Liver (tissue), 9 donors: Measurements from ENCODE around the gene SH2D4B.

- PRO-cap, 5 experiments = no peak in any of the 5 experiments
- RAMPAGE, long total RNA, 2 experiments = no peak in any of the 2 experiments
- RRBS = no CpG with 5 or more reads among the region's 1 CpG
Observed at GRCh38 chr10:80322278-80322511, 32.7 kb upstream of the MAT1A start.

DNA sequence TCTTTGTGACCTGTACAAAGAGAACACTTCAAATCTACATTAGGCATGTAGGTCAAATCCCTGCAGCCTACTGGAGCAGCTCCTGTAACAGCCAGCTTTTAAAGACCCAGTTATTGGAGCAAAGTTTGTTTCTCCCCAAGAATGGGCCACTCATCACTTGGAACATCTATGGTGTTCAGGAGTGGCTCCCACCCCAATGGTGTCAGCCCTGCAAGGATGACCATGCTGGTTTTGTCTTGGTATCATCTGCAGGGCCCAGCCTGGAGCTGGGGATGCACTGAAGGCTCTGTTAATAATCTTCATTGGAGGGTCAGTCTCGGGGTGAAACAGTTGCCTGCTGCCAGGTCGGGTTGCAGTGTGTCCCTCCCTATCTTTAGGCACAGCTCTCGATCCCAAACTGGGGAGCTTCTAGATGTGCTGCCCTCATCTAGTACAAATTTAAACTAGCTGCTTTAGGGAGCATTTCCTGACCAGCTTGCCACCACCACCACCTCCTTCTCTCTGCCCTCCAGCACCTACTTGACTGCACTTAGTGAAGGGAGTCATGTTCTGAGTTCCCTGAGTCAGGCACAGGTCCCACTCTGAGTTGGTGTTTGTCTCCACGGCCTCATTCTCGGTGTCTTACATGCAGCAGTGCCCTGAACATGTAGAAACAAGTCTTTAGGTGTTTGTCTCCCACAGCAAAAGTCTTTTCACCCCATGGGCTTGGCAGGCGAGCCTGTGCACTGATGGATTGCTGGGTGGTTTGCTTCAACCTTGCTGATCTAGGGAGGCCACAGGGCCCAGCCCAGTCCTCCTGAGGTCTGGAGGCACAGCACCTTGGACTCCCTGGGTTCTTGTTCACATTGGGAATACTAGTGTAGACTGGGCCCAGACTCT lies 16.7 kb downstream of the TSPAN14 start:
- PRO-cap, 5 experiments = no peak in any of the 5 experiments
- RAMPAGE, long total RNA, 2 experiments = no peak in any of the 2 experiments
- RRBS = no CpG with 5 or more reads among the region's 6 CpGs

GRCh38 chr10:80517154-80518113 lies 20.3 kb upstream of the SH2D4B start:
- PRO-cap, 5 experiments = peak in 1 of 5 experiments; most common plus-strand start chr10:80517647 (in 1); most common minus-strand start chr10:80517460 (in 1)
- RAMPAGE, long total RNA, 2 experiments = no peak in any of the 2 experiments
- RRBS = no CpG with 5 or more reads among the region's 23 CpGs

- PRO-cap, 5 experiments = no peak in any of the 5 experiments
- RAMPAGE, long total RNA, 2 experiments = no peak in any of the 2 experiments
- RRBS = no CpG with 5 or more reads among the region's 24 CpGs
Observed at GRCh38 chr10:80518147-80519349, 19.2 kb upstream of the SH2D4B start.

GRCh38 chr10:80537521-80537961 lies at the start of gene SH2D4B:
Gene SH2D4B (plus strand): TSS chr10:80537902.
- PRO-cap, 5 experiments = no peak in any of the 5 experiments
- RAMPAGE, long total RNA, 2 experiments = no peak in any of the 2 experiments
- RRBS = no CpG with 5 or more reads among the region's 5 CpGs

GRCh38 chr10:80552060-80552731 lies 14.5 kb downstream of the SH2D4B start:
- PRO-cap, 5 experiments = no peak in any of the 5 experiments
- RAMPAGE, long total RNA, 2 experiments = no peak in any of the 2 experiments
- RRBS = no CpG with 5 or more reads among the region's 6 CpGs

GRCh38 chr10:80896859-80897465 lies 359.3 kb downstream of the SH2D4B start:
- PRO-cap, 5 experiments = peak in 3 of 5 experiments; most common plus-strand start chr10:80897183 (in 2); most common minus-strand start chr10:80897056 (in 1)
- RAMPAGE, long total RNA, 2 experiments = no peak in any of the 2 experiments
- RRBS = no CpG with 5 or more reads among the region's 8 CpGs

DNA sequence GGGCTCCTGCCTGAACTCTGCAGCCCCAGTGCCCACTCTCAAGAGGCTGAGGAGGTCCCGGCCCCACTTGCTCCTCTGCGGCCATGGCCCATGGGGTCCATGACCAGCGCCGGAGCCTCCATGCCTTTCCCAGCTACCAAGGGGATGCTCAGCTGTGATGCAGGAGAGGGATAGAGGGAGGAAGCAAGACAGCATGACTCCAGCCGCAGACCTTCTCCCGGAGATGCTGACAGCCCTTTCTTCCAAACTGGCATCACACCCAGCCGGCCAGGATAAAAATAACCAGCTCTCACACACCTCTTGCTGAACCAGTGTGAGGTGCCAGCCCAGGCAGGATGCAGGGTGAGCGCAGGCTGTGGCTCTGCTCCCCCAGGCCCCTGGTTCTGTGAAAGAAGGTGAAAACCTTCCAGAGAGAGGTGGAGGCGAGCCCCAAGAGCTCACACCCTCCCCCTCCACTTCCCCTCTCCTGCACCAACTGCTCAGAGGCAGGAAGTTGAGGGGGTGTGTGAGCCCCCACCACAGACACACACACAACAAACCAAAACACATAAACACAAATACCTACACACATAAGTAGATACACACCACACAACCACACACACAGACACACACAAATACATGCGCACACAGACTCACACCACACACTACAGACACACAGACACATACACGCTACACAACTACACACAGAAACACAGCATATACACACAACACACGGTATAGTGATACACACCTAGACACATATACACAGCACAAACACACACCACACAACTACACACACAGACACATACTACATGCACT lies 4.0 kb downstream of the GPR15LG start:
- PRO-cap, 5 experiments = peak in 2 of 5 experiments; most common minus-strand start position 385 of the sequence (in 2)
- RAMPAGE, long total RNA, 2 experiments = no peak in any of the 2 experiments
- RRBS = 69% methylated on average over 6 of the region's 12 CpGs

GRCh38 chr10:84280098-84280638 lies 35.3 kb downstream of the RGR start:
- PRO-cap, 5 experiments = no peak in any of the 5 experiments
- RAMPAGE, long total RNA, 2 experiments = no peak in any of the 2 experiments
- RRBS = no CpG with 5 or more reads among the region's 24 CpGs

- PRO-cap, 5 experiments = no peak in any of the 5 experiments
- RAMPAGE, long total RNA, 2 experiments = no peak in any of the 2 experiments
- RRBS = no CpG with 5 or more reads among the region's 6 CpGs
Observed at GRCh38 chr10:85612116-85612671, 754.4 kb downstream of the GRID1 start.

GRCh38 chr10:86164071-86164887 lies 202.3 kb downstream of the GRID1 start:
- PRO-cap, 5 experiments = peak in 2 of 5 experiments; most common plus-strand start chr10:86164685 (in 2); most common minus-strand start chr10:86164530 (in 1)
- RAMPAGE, long total RNA, 2 experiments = no peak in any of the 2 experiments
- RRBS = 26% methylated on average over 1 of the region's 11 CpGs

- PRO-cap, 5 experiments = no peak in any of the 5 experiments
- RAMPAGE, long total RNA, 2 experiments = no peak in any of the 2 experiments
- RRBS = no CpG with 5 or more reads among the region's 7 CpGs
Observed at GRCh38 chr10:86667218-86667847, 978 bp upstream of the LDB3 start.

- PRO-cap, 5 experiments = no peak in any of the 5 experiments
- RAMPAGE, long total RNA, 2 experiments = no peak in any of the 2 experiments
- RRBS = no CpG with 5 or more reads among the region's 8 CpGs
Observed at GRCh38 chr10:86735251-86736102, 20.9 kb upstream of the BMPR1A start.

GRCh38 chr10:86740804-86741003 lies 15.7 kb upstream of the BMPR1A start:
- PRO-cap, 5 experiments = no peak in any of the 5 experiments
- RAMPAGE, long total RNA, 2 experiments = no peak in any of the 2 experiments
- RRBS = no CpG with 5 or more reads among the region's 1 CpG

GRCh38 chr10:86851274-86852113 lies 95.1 kb downstream of the BMPR1A start:
- PRO-cap, 5 experiments = no peak in any of the 5 experiments
- RAMPAGE, long total RNA, 2 experiments = no peak in any of the 2 experiments
- RRBS = no CpG with 5 or more reads among the region's 10 CpGs

DNA sequence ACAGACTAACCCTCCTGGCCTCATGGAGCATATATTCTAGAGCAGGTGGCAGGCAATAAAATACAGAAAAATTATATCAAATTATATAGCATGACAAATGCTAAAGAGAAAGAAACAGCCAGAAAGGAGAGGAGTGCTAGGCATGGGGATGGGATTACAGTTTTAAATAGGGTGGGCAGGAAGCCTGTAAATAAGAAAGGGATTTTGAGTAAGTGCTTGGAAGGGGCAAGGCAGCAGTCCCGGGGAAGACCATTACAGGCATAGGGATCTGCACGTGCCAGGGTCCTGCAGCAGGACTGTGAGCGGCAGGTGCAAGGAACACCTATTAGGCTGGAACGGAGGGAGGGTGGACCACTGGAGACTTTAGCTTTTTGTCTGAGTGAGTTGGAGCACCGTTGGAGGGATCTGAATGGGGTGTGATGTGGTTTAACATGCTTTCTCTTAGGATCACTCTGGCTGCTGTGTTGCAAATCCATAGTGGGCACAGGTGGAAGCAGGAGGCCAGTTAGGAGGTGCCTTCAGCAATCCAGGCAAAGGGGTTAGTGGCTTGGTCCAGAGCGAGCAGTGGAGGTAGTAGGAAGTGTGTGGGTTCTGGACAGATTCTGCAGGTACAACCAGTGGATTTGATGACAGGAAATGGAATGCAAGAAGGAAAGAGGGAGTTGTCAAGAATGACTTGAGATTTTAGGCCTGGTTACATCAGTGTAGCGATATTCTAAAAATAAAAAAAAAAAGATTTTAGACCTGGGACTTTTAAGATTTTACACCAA lies 95.2 kb downstream of the MMRN2 start:
- PRO-cap, 5 experiments = no peak in any of the 5 experiments
- RAMPAGE, long total RNA, 2 experiments = no peak in any of the 2 experiments
- RRBS = no CpG with 5 or more reads among the region's 7 CpGs

DNA sequence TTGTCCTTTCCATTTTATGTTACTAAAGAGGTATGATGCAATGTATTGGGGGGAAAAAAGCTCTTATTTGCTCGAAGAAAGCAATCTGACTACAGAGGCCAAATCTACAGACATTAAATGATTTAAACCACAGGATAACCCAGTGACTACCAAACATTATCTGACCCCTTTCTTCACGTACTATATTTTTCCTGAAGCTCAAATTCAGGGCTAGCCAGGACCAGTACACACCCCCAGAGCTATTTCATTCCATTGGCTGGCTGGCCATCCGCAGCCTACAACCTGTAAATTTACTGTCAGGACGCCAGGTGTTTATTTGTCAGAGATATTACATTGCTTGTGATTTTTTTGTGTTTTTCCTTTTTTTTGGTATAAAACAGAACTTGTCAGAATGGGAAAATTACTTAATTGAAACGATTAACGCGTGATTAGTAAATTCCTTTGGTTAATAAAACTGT lies 1.3 kb downstream of the GLUD1 start:
- PRO-cap, 5 experiments = peak in 3 of 5 experiments; most common plus-strand start position 201 of the sequence (in 3); most common minus-strand start position 175 of the sequence (in 2)
- RAMPAGE, long total RNA, 2 experiments = no peak in any of the 2 experiments
- RRBS = no CpG with 5 or more reads among the region's 7 CpGs

GRCh38 chr10:87341610-87342054 lies 15.9 kb upstream of the NUTM2D start:
- PRO-cap, 5 experiments = no peak in any of the 5 experiments
- RAMPAGE, long total RNA, 2 experiments = no peak in any of the 2 experiments
- RRBS = no CpG with 5 or more reads among the region's 39 CpGs

DNA sequence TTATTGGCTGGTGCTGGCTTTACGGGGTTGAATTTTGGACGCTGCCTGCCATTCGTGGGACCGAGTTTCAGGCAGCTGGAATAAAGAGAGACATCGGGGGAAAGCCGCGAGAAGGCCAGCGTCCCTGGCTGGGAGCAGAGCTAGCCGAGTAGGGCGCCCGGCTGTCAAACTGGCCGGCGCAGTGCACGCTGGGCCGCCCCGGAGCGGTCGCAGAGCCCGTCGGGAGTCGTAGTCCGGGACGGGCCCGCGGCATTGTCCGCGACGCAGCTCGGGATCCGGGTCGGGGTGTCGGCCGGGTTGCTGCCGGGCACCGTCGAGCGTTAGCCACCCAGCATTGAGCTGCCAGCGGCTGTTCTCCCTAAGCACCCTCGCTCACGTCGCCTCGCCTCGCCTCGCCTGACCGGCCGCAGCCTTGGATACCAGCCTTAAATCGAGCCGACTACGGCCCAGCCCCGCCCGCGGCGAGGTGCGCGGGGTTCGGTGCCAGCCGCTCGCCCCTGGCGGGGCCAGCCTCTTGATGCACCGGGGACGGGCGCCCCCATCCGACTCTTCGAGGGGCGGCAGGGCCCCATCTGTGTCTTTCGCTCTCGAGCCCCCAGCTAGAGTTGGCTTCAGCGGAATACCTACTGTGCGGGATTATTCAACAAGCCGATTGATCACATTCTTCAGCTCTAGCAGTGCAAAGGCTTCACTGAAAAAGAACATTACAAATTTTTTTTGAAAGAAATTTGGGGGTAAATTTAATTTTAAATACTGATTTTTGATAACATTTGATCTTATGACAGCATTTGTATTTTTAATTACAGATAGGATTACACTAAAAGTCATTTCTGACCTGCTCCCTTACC lies 14.6 kb upstream of the NUTM2D start:
- PRO-cap, 5 experiments = peak in 5 of 5 experiments; most common plus-strand start position 252 of the sequence (in 3)
- RAMPAGE, long total RNA, 2 experiments = no peak in any of the 2 experiments
- RRBS = no CpG with 5 or more reads among the region's 70 CpGs

- PRO-cap, 5 experiments = no peak in any of the 5 experiments
- RAMPAGE, long total RNA, 2 experiments = no peak in any of the 2 experiments
- RRBS = 6% methylated on average over 2 of the region's 10 CpGs
Observed at GRCh38 chr10:87504313-87504644, 414 bp upstream of the MINPP1 start.